ENCODE results near the genes MEIG1, NMT2 and PTER.

GRCh38 chr10:14562170-14562688 is 212.5 kb downstream of the FAM107B start:
- PRO-cap, 6 experiments: no peak in any of the 6 experiments
- RAMPAGE, long total RNA, 2 experiments: no peak in any of the 2 experiments
- RRBS: no CpG with 5 or more reads among the region's 2 CpGs

DNA sequence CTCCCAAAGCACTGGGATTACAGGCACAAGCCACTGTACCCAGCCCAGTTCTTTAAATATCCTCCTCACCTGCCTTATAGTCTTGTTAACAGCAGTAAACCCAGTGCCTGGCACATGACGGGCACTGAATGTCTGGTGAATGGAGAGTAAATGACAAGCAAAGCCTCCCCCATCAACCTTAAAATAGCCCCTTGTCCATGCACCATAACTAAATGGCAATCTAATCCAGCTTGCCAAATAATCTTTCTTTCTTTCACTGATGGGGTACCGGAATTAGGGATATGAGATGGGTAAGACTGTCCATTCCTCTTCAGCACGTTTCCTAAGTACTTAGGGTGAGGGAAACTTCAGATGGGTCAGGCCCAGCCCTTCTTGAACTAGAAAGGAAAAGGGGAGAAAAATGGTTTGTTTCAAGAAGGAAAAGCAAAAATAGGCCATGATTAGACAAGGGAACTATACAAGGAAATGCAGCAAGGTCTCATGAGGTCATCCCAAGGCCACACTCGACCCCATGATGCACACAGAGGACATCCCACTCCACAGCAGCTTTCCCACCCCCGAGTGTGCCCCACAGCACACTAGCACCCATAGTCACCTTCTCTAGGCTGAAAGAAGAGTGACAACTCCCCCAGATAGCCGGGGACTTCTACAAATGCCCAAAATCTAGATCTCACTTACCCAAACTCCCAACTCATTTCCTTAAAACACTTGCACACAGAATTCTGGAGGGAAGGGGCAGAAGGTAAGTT is 173.5 kb downstream of the FAM107B start:
- PRO-cap, 6 experiments: no peak in any of the 6 experiments
- RAMPAGE, long total RNA, 2 experiments: no peak in any of the 2 experiments
- RRBS: no CpG with 5 or more reads among the region's 6 CpGs

DNA sequence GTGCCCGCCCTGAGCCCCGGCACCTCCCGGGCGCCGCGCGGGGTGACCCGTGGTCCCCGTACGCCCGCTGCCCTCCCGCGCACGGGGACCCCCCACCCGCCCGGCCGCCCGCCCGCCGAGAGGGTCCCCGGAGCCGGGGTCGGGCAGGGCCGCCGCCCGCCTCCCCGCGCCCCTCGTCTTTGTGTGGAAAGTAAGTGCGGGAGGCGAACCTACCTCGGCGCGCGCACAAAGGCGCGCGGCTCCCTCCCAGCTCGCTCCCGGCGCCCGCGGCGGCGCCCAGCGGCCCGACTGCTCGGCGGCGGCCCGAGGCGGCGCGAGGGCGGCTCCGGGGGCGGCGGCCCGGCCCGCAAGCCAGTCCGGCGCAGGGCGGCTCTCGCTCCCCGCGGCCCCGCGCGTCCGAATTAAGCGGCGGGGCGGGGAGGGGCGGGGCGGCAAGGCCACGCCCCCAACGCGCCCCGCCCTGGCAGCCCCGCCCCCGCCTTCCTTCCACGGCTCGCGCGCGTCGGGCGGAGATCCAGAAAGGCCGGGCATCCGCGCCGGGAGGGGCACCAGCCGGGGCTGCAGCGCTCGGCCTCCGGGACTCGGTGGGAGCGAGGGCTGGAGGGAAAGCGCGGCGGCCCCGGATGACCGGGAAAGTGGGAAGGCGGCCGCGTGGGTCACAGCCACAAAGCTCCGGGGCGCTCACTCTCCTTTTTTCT is 170.5 kb downstream of the FAM107B start:
- PRO-cap, 6 experiments: peak in 6 of 6 experiments; most common plus-strand start position 517 of the sequence (in 5); most common minus-strand start position 375 of the sequence (in 6)
- RAMPAGE, long total RNA, 2 experiments: no peak in any of the 2 experiments
- RRBS: 1% methylated on average over 63 of the region's 108 CpGs

DNA sequence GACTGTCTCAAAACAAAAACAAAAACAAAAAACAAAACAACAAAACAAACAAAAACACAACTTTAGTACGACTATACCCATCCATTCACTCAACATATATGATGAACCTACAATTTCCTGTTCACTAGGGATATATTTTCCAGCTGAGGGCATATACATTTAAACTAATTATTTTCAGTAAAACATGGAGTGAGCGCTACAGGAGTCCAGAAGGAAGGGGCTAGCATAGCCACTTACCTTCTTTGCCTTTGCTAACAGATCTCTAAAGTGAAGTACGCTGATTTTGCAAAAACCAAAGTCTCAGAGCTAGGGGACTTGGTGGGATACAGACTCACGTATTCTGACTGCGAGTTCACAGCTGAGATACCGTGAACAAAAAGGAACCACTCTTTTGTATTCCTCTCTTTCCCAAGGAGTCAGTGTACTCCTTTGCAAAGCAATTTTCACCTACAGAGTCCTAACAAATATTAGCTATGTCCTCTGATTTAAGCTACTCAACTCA is 867 bp downstream of the CDNF start:
- PRO-cap, 6 experiments: no peak in any of the 6 experiments
- RAMPAGE, long total RNA, 2 experiments: no peak in any of the 2 experiments
- RRBS: no CpG with 5 or more reads among the region's 6 CpGs

- PRO-cap, 6 experiments: peak in 6 of 6 experiments; most common plus-strand start chr10:14959391 (in 6); most common minus-strand start chr10:14959256 (in 4)
- RAMPAGE, long total RNA, 2 experiments: no peak in any of the 2 experiments
- RRBS: 1% methylated on average over 24 of the region's 58 CpGs
Measured at GRCh38 chr10:14958924-14959829, at the start of gene MEIG1. TSS of gene MEIG1 (plus strand) at chr10:14959388.

- PRO-cap, 6 experiments: peak in 6 of 6 experiments; most common plus-strand start chr10:15169122 (in 3); most common minus-strand start chr10:15168693 (in 6)
- RAMPAGE, long total RNA, 2 experiments: start-site peak on the minus strand in 2 of 2 experiments, at chr10:15168624-15168676 at its widest, 221 to 542 reads per replicate
- RRBS: 2% methylated on average over 43 of the region's 135 CpGs
Measured at GRCh38 chr10:15168111-15169457, at the start of gene NMT2. TSS of gene NMT2 (minus strand) at chr10:15168693.

DNA sequence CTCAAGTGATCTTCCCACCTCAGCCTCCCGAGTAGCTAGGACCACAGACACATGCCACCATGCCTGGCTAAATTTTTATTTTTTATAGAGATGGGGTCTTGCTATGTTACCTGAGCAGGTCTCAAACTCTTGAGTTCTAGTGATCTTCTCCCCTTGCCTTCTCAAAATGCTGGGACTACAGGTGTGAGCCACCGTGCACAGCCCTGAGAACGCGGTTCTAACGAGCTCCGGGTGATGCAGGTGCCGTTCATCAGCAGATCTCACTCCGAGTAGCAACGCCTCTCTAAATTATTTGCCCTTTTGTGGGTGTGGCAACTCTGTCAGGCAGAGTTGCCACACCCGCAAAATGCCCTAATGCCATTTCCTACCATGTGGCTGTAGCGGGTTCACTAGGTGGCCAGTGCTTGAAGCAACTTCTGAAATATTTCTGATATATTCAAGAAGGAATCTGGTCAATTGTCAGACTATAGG is 62.8 kb upstream of the NMT2 start:
- PRO-cap, 6 experiments: no peak in any of the 6 experiments
- RAMPAGE, long total RNA, 2 experiments: no peak in any of the 2 experiments
- RRBS: no CpG with 5 or more reads among the region's 11 CpGs

GRCh38 chr10:15344692-15345176 is 26.4 kb downstream of the FAM171A1 start:
- PRO-cap, 6 experiments: peak in 4 of 6 experiments; most common plus-strand start chr10:15345120 (in 4); most common minus-strand start chr10:15344962 (in 2)
- RAMPAGE, long total RNA, 2 experiments: no peak in any of the 2 experiments
- RRBS: no CpG with 5 or more reads among the region's 7 CpGs

DNA sequence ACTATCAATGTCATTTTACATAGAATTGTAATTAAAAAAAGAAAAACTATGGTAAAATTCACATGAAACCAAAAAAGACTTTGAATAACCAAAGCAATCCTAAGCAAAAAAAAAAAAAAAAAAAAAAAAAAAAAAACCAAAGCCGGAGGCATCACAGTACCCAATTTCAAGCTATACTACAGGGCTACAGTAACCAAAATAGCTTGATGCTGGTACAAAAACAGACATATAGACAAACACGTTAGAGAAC is 189.0 kb upstream of the PTER start:
- PRO-cap, 6 experiments: no peak in any of the 6 experiments
- RAMPAGE, long total RNA, 2 experiments: no peak in any of the 2 experiments
- RRBS: no CpG with 5 or more reads among the region's 2 CpGs

DNA sequence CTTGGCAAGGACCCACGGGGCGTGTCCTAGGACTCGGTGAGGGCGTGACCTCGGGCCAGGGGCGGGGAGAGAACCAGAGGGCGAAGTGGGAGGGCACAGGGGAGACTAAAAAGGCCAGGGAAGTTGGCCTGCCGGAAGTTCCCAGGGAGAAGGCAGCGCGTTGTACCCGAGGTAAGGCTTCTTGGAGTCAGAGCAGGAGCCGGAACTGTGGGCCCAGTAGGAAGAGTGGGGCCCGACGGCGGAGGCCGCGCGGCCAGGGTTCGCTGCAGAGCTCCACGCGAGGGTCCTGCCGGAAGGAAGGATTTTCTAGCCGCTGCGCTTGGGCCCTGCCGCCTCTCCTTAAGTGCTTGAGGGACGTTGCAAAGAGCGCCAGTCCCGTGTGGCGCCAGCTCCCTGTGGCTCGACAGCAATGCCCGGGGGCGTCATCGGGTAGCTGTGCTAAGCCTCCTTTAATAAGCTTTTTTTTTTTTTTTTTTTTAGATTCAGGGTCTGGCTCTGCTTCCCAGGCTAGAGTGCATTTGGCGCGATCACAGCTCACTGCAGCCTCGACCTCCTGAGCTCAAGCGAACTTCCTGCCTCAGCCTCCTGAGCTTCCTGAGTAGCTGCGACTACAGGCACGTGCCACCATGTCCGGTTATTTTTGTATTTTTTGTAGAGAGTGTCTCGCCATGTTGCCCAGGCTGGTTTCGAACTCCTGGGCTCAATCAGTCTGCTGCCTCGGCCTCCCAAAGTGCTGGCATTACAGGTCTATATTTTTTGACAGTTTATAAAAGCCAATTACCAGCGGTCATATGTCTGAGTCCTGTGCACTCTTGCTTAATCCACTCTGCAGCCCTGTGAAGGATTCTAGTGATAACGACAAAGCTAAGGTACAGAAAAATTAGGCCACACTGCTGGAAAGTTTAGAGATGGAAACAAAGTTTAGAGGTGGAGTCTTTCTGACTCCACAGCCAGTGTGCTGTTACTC is at the start of gene PTER:
Gene PTER, plus strand, starts transcription at position 134 of the 967 bp plus-strand sequence.
- PRO-cap, 6 experiments: peak in 6 of 6 experiments; most common plus-strand start position 136 of the sequence (in 3); most common minus-strand start position 571 of the sequence (in 4)
- RAMPAGE, long total RNA, 2 experiments: start-site peak on the plus strand in 1 of 2 experiments, centred at position 131 of the sequence, 30 reads per replicate
- RRBS: 3% methylated on average over 15 of the region's 45 CpGs

GRCh38 chr10:16441391-16441838 is 4.6 kb downstream of the PTER start:
- PRO-cap, 6 experiments: no peak in any of the 6 experiments
- RAMPAGE, long total RNA, 2 experiments: no peak in any of the 2 experiments
- RRBS: no CpG with 5 or more reads among the region's 6 CpGs

- PRO-cap, 6 experiments: no peak in any of the 6 experiments
- RAMPAGE, long total RNA, 2 experiments: no peak in any of the 2 experiments
- RRBS: no CpG with 5 or more reads among the region's 2 CpGs
Measured at GRCh38 chr10:16747387-16747932, 69.8 kb downstream of the RSU1 start.

- PRO-cap, 6 experiments: peak in 1 of 6 experiments; most common minus-strand start chr10:16988091 (in 1)
- RAMPAGE, long total RNA, 2 experiments: no peak in any of the 2 experiments
- RRBS: no CpG with 5 or more reads among the region's 9 CpGs
Measured at GRCh38 chr10:16987810-16988456, 141.7 kb downstream of the CUBN start.

GRCh38 chr10:16999372-17000383 is 129.9 kb downstream of the CUBN start:
- PRO-cap, 6 experiments: no peak in any of the 6 experiments
- RAMPAGE, long total RNA, 2 experiments: no peak in any of the 2 experiments
- RRBS: no CpG with 5 or more reads among the region's 7 CpGs

- PRO-cap, 6 experiments: no peak in any of the 6 experiments
- RAMPAGE, long total RNA, 2 experiments: no peak in any of the 2 experiments
- RRBS: 93% methylated on average over 1 of the region's 17 CpGs
Measured at GRCh38 chr10:17000999-17001745, 128.4 kb downstream of the CUBN start.

GRCh38 chr10:17062395-17062924 is 67.2 kb downstream of the CUBN start:
- PRO-cap, 6 experiments: no peak in any of the 6 experiments
- RAMPAGE, long total RNA, 2 experiments: no peak in any of the 2 experiments
- RRBS: no CpG with 5 or more reads among the region's 3 CpGs

- PRO-cap, 6 experiments: no peak in any of the 6 experiments
- RAMPAGE, long total RNA, 2 experiments: no peak in any of the 2 experiments
- RRBS: no CpG with 5 or more reads among the region's 6 CpGs
Measured at GRCh38 chr10:17115100-17115563, 14.5 kb downstream of the CUBN start.

GRCh38 chr10:17178938-17179599 is 22.4 kb downstream of the TRDMT1 start:
- PRO-cap, 6 experiments: peak in 1 of 6 experiments; most common plus-strand start chr10:17179223 (in 1)
- RAMPAGE, long total RNA, 2 experiments: no peak in any of the 2 experiments
- RRBS: no CpG with 5 or more reads among the region's 6 CpGs

DNA sequence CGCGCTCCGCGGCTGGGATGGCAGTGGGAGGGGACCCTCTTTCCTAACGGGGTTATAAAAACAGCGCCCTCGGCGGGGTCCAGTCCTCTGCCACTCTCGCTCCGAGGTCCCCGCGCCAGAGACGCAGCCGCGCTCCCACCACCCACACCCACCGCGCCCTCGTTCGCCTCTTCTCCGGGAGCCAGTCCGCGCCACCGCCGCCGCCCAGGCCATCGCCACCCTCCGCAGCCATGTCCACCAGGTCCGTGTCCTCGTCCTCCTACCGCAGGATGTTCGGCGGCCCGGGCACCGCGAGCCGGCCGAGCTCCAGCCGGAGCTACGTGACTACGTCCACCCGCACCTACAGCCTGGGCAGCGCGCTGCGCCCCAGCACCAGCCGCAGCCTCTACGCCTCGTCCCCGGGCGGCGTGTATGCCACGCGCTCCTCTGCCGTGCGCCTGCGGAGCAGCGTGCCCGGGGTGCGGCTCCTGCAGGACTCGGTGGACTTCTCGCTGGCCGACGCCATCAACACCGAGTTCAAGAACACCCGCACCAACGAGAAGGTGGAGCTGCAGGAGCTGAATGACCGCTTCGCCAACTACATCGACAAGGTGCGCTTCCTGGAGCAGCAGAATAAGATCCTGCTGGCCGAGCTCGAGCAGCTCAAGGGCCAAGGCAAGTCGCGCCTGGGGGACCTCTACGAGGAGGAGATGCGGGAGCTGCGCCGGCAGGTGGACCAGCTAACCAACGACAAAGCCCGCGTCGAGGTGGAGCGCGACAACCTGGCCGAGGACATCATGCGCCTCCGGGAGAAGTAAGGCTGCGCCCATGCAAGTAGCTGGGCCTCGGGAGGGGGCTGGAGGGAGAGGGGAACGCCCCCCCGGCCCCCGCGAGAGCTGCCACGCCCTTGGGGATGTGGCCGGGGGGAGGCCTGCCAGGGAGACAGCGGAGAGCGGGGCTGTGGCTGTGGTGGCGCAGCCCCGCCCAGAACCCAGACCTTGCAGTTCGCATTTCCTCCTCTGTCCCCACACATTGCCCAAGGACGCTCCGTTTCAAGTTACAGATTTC is 1.5 kb downstream of the VIM start:
- PRO-cap, 6 experiments: peak in 6 of 6 experiments; most common plus-strand start position 86 of the sequence (in 6); most common minus-strand start position 950 of the sequence (in 2)
- RAMPAGE, long total RNA, 2 experiments: start-site peak on the plus strand in 2 of 2 experiments, centred at positions 91 to 92 of the sequence, 524 to 589 reads per replicate
- RRBS: 2% methylated on average over 43 of the region's 101 CpGs

GRCh38 chr10:17428167-17429138 is 25.9 kb downstream of the ST8SIA6 start:
- PRO-cap, 6 experiments: peak in 2 of 6 experiments; most common plus-strand start chr10:17429039 (in 1); most common minus-strand start chr10:17428929 (in 2)
- RAMPAGE, long total RNA, 2 experiments: no peak in any of the 2 experiments
- RRBS: no CpG with 5 or more reads among the region's 19 CpGs

All from heart left ventricle (tissue), 7 donors.